ENCODE measurements around a stretch of chr5.

GRCh38 chr5:31530643-31531341 is 1.1 kb downstream of the DROSHA start:
- PRO-cap: no peak

GRCh38 chr5:31785936-31786432 is 147.1 kb downstream of the PDZD2 start:
- PRO-cap: no peak

GRCh38 chr5:32027258-32028520 is 146.4 kb downstream of the GOLPH3 start:
- PRO-cap: no peak

DNA sequence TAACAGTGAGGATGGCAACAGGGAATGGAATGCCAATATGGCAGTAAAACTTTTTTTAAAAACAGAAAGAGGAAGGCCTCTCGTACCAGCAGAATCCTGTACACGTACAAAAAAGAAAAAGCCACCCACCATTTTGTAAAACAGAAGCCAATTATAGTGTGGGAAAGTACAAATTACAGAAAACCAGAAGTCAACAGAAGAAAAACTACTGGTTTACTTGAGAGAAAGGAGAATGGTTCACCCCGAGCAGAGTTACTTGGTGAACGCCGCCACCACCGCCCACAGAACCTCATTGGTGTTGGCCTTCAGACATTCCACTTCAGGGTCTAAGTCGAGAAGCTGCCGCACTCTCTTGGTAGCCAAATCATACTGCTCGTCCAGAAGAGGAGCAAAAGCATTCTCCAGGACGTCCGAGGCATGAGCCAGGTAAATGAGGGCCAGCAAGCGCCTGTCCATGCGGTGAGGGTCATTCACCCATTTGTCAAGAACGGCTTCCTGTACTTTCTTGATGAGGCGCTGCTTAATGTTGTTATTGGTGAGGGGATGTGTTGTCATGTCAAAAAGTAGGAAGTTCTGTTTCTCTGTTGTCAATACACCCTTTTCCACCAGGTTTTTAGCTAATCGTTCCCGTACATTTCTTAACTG is 48.0 kb downstream of the GOLPH3 start:
- PRO-cap: no peak

DNA sequence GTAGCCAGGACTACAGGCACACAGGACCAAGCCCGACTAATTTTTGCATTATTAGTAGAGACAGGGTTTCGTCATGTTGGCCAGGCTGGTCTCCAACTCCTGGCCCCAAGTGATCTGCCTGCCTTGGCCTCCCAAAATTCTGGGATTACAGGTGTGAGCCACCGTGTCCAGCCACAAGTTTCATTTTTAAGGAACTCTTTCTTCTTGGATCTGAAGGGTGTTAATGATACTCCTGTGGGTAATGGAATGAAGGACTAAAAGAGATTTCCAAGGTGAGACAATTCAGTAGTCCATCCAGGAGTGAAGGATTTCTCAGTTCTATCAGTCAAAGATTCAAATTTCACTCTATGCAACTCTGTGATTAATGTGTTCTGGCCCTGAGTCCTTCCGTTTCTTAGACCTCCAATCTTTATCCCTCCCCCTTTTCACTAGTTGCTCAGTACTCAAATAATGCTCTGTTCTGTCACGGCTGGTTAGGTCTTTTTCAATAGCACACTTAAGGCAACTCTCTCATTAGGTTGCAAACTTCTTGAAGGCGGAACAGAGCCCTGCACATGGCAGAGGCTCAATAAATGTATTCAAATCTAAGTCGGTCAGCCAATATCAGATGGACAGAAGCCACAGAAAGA is 66.7 kb upstream of the GOLPH3 start:
- PRO-cap: no peak

GRCh38 chr5:32402269-32402859 is 42.2 kb downstream of the ZFR start:
- PRO-cap: no peak

DNA sequence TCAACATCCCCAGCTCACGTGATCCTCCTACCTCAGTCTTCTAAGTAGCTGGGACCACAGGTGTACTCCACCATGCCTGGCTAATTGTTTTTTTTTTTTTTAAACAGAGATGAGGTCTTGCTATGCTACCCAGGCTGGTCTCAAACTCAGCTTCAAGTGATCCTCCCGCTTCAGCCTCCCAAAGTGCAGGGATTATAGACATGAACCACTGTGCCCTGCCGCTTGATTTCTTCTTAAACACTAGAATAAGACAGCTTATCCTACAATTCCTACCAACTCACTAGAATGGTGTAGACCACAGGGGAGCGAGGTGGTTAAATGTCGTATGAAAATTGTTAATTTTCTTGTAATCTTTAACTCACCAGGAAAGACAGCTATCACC is 11.7 kb downstream of the ZFR start:
- PRO-cap: no peak

GRCh38 chr5:32852411-32852832 is 141.3 kb downstream of the NPR3 start:
- PRO-cap: no peak

- PRO-cap: no peak
These were observed 1.6 kb upstream of the TARS1 start for GRCh38 chr5:33439149-33439523.

GRCh38 chr5:33466976-33468140 is 26.6 kb downstream of the TARS1 start:
- PRO-cap: no peak

GRCh38 chr5:33989251-33989782 is 4.8 kb upstream of the SLC45A2 start:
- PRO-cap: no peak

DNA sequence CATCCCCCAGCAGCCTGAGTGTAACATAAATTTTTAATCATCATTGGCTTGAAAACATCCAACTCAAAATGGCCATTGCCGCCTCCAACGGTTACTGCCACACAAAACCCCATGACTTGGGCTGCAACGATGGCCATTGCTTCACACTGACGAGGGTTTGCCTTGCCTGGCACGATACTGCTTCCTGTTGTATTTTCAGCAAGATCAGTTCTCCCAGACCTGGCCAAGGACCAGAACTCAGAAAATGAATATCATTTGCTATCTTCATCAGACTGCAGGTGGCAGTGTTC is 10.6 kb downstream of the AMACR start:
- PRO-cap: no peak

DNA sequence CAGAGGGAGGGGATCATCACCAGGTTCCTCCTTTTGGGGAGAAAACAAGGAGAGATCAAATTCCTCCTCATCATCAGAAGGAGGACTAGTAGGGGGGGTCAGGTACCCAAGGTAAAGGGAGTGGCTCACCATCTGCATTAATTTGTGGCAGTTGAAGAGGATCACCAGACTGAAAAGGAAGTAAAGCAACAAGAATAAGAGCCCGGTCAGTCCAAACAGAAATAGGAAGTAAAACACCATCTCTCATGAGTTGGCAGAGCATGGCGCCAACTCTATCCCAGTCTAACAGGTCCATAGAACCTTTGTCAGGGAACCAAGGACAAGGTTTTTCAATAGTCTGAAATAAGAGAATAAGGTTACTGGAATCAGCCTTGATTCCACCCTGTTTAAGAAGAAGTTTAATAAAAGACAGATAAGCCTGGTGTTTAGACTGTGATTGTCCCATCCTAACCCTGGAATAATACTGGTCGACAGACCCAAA is 189.0 kb upstream of the RAI14 start:
- PRO-cap: no peak

- PRO-cap: no peak
These were observed 152.5 kb upstream of the RAI14 start for GRCh38 chr5:34503239-34504392.

- PRO-cap: no peak
These were observed 103.8 kb upstream of the RAI14 start for GRCh38 chr5:34552166-34552790.

- PRO-cap: no peak
These were observed 70.0 kb upstream of the RAI14 start for GRCh38 chr5:34586059-34586509.

DNA sequence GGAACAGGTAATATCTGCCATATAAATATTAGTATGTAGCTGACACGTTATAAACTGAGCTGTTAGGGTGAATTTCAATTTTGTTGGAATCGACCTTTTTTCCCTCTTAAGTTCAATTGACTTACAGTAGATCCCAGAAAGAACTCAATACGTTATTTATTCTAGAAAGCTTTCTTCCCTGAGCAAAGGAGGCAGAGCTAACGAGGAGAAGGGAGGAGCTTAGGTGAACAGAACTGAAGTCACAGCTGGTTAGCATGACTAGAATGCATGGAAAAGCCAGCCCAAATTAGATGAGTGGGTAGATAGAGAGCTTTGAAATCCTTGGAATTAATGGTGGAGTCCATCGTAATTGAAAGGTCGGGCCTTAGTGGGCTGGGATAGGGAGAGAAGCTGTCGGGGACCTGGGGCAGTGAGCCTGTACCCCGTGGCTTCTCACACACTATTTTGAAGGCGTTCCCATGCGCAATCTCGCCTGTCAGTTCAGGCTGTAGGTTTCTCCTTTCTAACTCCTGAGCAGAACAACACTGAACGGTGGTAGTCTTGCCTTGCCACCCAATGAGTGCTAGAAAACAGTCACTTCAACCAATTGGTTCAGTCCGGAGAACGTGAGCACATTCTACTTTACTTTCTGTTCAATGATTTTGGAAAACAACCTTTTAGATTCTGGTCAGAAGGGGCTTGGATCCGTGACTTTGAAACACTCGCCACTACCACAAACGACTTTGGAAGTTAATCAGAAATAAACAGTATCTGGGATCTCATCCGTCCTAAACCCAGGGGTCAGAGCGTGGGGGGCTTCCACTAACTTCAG is 736 bp upstream of the RAI14 start:
- PRO-cap: bidirectional peak, plus-strand start at position 367 of the sequence, minus-strand start at position 146 of the sequence; unidirectional peak, plus-strand start at position 585 of the sequence

DNA sequence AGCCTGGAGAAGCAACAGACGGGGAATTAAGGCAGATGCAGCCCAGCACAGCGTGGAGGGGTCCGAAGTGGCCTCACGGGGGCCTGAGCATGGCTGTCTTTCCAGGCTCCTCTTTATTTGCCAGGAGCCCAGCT is 1.1 kb downstream of the RAI14 start:
- PRO-cap: no peak

GRCh38 chr5:34868893-34869706 is 30.1 kb downstream of the TTC23L start:
- PRO-cap: no peak

GRCh38 chr5:34914610-34915419 is 489 bp downstream of the RAD1 start:
- PRO-cap: no peak